Colonic mucosa (tissue), 1 donor: ENCODE measurements around the gene SV2B.

DNA sequence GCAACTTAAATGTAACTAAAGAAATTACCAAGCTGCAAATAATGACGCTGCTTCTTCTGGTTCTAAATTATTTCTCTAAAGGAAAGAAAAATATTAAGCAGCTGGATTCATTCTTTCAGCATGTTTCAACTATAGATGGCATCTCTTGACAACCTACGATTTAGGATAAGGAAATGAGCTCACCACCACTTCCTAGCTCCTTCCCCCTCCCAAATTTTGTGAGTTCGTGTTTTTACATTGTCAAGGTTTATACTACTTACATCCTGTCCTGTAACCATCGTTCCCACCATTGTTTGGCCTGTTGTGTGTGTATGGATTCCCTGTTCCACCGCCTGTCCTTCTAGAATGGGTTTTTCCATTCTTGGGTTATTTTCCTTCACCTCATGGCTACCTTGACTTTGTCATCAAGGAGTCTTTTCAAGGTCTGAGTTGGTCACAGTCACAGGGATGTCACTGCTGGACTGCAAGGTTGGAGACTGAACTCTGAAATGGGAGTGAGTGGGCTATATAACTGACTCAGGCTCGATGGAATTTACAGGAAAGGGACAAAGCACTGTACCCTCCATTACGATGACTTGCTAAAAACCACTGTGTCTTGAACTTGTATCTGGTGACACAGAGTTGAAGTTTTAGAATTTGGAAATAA, 67.0 kb upstream of the BLM start:
- PRO-cap: no peak

- PRO-cap: bidirectional peak, plus-strand start at chr15:90839681, minus-strand start at chr15:90839558; bidirectional peak, plus-strand start at chr15:90840064, minus-strand start at chr15:90839905
Measured at GRCh38 chr15:90839280-90840338, 28.8 kb upstream of the FURIN start.

- PRO-cap: no peak
Measured at GRCh38 chr15:90840753-90841478, 27.5 kb upstream of the FURIN start.

DNA sequence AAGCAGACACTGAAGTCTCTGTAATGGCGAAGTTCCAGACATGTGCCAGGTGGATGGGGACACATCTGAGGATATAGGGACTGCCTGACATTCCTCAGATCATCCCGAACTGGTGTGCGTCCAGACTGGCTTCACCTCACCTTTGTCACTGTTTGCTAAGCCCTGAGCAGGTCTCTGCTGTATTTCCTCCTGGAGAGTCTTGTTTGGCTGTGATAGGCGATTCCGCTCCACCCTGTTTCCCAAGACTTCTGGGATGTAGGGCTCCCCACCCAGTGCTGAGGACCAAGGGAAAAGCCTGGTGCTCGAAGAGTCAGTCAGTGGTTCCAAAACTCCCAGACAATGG, 11.1 kb upstream of the FURIN start:
- PRO-cap: unidirectional peak, minus-strand start at position 144 of the sequence; unidirectional peak, minus-strand start at position 188 of the sequence; bidirectional peak, plus-strand start at position 272 of the sequence, minus-strand start at position 188 of the sequence

DNA sequence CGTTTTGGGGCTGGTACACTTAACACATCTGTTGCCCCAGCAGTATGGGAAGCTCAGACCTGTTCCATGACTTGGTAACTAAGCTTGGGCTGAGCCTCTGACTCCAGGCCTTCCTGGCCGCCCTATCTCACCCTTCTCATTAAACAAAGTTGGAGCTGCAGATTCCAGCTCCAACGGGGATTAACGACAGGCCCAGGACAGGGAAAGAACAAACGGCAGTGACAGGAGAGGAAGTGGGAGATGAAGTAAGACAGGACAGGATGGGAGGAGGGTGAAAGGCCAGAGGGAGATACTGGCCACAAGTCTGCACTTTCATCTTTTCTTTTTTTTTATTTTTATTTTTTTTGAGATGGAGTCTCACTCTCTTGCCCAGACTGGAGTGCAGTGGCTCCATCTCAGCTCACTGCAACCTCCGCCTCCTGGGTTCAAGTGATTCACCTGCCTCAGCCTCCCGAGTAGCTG, 8.5 kb upstream of the FURIN start:
- PRO-cap: no peak

DNA sequence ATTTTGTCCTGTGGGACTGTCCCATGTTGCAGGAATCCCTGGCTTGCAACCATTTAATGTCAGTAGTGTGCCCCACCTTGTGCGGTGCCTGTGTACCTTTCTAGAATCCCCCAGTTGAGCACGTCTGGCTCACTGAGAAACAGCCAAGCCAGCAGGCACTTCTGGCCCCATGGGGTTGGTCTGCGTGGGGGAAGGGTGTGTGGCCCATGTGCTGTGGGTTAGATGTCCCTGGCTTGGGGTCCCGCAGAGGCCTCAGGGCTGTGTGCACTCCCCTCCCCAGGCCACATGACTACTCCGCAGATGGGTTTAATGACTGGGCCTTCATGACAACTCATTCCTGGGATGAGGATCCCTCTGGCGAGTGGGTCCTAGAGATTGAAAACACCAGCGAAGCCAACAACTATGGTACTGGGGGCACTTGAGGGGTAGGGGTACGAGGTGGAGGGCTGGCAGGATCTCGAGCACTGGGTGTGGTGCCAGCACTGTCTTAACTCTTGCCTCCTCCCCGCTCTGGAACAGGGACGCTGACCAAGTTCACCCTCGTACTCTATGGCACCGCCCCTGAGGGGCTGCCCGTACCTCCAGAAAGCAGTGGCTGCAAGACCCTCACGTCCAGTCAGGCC, 3.8 kb upstream of the FES start:
- PRO-cap: no peak

GRCh38 chr15:90901595-90902821, 1.1 kb upstream of the MAN2A2 start:
- PRO-cap: unidirectional peak, plus-strand start at chr15:90902352; unidirectional peak, plus-strand start at chr15:90902438; bidirectional peak, plus-strand start at chr15:90902755, minus-strand start at chr15:90902597

DNA sequence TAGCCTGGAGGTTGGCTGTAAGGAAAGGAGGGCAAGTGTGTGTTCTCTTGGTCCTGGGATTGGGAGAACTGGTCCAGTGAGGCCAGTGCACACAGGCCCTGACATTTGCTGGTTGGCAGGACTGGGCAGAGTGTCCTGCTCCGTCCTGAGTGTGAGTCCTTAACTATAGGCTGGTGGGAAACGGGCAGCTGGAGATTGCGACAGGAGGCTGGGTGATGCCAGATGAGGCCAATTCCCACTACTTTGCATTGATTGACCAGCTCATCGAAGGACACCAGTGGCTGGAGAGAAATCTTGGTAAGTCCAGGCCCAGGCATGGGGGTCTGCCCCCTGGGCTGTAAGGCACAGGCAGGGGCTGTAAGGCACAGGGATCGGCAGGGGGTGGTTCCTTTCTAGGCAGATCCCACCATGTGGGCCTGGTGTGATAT, 3.1 kb downstream of the MAN2A2 start:
- PRO-cap: no peak

GRCh38 chr15:90914276-90914762, 11.2 kb downstream of the MAN2A2 start:
- PRO-cap: no peak

DNA sequence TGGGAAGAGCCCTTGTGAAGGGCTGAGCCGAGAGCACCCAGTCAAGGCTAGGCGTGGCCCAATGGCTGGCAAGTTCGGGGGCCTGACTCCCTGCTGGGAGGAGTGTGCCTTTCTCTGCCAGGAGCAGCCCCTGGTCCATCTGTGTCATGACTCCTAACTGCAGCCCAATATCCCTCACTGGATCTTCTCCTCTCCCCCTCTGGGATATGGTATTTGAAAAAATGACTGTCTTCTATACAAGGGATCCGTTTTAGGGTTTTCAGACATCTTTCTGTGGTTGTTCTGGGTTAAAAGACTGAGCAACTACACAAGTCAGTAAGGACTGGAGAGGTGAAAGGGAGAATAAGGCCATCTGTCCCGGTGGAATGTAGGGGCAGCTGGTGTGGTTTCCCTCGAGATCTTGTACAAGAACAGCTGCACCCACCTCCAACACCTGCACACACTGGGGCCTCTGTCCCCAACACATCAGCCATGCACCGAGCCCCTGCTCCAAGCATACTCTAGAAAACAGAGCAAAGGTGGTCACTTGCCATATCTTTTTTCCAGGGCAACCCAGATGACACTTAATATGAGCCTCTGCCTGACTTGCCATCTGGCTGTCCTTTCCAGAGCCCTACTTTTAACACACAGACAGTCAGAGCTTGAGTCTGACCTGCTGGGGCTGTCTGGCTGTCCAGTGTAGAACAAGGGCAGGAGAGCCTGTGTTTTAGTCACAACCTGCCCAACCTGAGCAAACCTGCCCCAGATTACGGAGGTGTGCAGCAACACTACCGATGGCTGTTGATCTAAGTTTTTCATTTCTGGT, 12.1 kb downstream of the MAN2A2 start:
- PRO-cap: no peak

DNA sequence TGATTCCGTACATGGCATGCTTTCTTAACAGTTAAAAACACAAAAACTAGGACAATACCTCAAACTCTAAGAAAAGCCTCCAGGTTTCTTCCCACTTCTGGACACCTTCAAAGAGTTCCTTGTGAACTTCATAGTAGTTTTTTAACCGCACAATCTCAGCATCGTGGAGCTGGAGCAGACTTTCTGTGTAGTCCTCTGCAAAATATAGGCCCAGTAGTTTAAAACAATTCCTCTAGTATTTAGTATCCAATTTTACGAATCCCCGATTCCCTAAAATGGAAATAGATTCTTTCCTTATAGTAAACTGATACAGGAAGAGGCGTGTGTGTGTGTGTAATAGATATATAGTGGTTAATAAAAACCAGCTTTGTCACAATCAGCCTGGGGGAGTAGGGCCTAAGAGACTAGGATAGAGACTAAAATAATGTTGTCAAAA, 15.2 kb downstream of the PRC1 start:
- PRO-cap: no peak

- PRO-cap: unidirectional peak, plus-strand start at chr15:91099880
Measured at GRCh38 chr15:91099555-91100743, at the start of gene SV2B. Gene SV2B (plus strand): TSS chr15:91100257.

DNA sequence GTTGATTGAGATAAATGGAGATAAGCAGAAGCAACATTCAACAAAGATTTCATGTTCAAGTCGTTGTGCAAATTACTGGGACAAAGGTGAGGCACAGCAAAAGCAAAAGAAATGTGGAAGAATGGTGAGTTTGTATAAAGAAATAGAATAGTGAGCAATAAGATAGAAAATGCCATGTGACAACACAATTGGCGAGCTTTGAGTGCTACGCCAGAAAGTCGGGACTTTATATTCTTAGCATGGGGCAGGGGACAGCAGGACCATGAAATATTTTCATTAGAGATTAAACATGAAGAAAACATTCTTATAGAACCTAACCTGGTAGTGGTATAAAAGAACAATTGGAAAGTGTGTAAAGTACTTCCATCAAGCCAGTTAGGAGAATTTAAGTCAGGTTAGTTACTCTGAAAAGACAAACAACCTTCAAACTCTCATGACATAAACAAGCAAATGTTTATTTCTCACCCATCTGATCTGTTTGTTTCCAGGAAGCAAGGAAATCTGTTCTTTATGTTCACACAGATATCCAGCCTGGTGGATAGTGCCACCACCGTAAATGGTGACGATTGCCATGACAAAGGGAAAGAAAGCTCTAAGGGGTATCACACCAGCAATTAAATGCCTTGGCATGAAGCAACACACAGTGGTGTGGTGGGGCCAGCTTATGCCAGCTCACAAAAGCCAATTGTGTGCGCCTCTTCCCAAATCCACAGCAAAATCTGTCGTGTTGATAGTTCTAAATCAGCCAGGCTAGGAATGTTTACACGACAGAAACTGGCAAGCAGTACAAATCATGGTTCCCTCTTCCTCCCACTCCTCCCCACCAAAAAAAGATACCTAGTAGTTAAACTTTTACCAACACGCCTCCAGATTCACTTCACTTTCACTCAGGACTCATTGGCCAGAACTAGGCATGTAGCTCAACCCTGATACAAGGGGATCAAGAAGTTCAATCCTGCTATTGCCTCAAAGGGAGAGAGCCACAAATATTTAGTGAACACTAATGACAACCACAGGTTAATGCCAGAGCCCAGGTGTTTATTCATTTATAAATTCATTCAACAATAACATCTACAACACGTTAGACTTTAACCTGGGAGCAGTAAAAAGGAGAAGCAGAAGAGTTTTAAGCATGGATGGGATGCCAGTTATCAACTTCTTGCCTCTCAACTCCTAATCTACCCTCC, 189.3 kb upstream of the SLCO3A1 start:
- PRO-cap: no peak

DNA sequence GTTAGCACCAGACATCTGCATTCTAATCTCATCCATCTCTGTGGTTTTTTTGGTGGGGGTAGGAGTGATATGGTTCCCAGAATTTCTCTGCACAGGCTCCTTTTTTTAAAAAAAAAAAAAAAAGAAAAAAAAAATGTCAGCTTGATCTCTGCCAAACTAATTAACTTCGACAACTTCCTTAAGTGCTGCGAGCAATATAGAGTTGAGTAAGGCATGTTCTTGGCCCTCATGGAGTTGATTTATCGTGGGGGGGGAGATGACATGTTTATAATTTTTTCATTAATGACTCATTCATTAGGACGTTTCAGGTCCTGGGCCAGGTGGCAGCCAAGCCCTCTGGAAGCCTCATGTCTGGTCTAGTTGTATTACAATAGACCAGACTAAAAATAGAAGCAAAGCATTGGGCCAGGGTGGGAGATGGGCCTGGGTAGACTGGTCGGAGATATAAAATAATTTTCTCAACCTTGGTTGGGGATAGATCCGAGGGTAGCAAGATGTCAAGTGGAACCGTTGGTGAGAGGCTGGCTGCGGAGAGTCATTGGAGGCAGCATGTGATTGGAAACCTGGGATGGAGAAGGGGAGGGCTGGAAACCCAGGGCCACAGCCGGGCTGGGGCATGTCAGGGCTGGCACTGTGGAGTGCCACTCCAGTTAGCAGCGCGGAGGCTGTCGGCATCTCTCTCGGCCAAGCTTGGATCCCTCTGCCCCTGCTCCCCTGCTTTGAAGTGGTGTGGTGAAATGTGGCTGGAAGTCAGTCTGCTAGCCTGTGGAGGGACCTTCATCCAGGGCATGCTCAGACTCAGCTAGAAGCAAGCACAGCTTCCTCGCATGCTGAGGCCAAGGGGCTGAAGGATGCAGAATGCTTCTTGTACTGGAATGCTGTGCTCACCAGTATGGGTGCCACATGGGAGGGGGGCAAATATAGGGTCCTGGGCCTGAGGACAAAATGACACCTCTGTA, 13.2 kb downstream of the SLCO3A1 start:
- PRO-cap: no peak

GRCh38 chr15:91941634-91942217, 88.2 kb downstream of the SLCO3A1 start:
- PRO-cap: no peak

GRCh38 chr15:92074624-92075118, 221.2 kb downstream of the SLCO3A1 start:
- PRO-cap: no peak

- PRO-cap: unidirectional peak, minus-strand start at chr15:92101873
Measured at GRCh38 chr15:92101590-92102160, 248.2 kb downstream of the SLCO3A1 start.

DNA sequence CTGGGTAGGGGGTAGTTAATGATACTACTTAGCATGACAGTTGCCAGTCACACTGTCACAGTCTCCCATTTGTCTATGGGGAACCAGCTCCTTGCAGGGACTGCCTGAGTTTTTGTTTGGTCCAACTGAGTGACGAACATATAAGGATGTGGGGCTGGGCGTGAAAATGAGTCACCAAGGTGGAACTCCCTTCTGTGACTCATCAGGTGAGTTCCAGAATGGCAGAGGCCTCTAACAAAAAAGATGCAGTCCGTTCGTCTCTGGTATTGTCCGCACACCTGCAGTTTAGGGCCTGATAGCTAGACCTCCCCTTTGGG, 235.2 kb upstream of the ST8SIA2 start:
- PRO-cap: bidirectional peak, plus-strand start at position 166 of the sequence, minus-strand start at position 102 of the sequence

DNA sequence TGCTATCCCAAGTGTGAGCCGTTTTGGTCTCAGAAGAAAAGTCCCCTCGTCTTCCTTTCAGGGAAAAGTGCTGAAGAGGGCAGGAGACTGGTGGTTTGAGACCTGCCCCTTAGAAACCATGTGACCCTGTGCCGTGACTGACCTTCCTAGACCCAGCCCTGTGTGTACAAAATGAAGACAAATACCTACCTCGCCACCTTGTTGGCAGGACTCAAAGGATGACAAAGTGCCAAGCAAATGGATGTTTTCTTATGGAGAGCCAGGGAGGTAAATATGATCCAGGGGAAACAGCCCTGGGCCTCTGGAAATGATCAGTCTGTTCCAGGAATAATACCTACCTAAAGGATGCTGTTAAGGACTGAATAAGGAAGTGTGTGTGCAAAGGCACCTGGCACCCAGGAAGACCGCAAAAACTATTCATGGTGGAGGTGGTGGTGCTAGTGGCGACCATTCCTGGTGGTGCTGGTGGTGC, 41.2 kb downstream of the FAM174B start:
- PRO-cap: no peak

GRCh38 chr15:92666632-92667391, 11.2 kb upstream of the FAM174B start:
- PRO-cap: no peak